SK-N-DZ (cell line): ENCODE measurements around a stretch of chr11.

DNA sequence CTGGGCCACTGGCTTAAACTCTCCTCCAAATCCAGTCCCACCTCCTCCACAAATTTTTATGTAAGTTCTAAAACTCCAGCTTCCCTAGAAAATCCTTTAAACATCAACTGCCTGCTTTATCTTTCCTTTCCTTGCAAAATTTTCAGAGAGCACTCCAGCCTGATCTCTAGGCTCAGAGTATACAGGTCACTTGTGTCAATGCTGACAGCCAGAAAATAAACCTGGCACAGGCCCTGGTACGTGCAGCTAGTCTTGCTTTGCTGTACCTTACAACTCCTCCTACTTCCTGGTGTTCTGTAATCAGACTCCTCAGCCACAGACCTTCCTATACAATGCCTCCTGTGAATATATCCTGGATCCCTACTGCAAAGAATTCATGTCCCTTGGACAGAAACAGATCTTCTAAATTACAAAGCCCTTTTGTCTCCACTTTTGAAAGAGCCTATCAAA, 24.2 kb upstream of the TMEM123 start:
RAMPAGE:
- cytosol, long total RNA: no peak
- nucleus, long total RNA: no peak

DNA sequence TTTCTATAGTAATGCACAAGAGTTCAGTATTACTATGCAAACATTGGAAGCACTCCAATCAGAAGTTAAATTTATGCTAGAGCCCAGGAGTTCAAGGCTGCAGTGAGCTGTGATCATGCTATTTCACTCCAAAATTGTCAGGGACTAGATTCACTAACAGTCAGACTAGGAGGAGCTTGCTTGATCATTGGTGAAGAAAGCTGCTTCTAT, 32.5 kb upstream of the TMEM123 start:
RAMPAGE:
- cytosol, long total RNA: no peak
- nucleus, long total RNA: no peak

GRCh38 chr11:102746739-102747719, 22.3 kb upstream of the MMP8 start:
RAMPAGE:
- cytosol, long total RNA: no peak
- nucleus, long total RNA: no peak

GRCh38 chr11:102831262-102832001, 12.0 kb downstream of the MMP3 start:
RAMPAGE:
- cytosol, long total RNA: no peak
- nucleus, long total RNA: no peak

RAMPAGE:
- cytosol, long total RNA: no peak
- nucleus, long total RNA: no peak
Observed at GRCh38 chr11:102920290-102920565, 35.3 kb downstream of the MMP13 start.

DNA sequence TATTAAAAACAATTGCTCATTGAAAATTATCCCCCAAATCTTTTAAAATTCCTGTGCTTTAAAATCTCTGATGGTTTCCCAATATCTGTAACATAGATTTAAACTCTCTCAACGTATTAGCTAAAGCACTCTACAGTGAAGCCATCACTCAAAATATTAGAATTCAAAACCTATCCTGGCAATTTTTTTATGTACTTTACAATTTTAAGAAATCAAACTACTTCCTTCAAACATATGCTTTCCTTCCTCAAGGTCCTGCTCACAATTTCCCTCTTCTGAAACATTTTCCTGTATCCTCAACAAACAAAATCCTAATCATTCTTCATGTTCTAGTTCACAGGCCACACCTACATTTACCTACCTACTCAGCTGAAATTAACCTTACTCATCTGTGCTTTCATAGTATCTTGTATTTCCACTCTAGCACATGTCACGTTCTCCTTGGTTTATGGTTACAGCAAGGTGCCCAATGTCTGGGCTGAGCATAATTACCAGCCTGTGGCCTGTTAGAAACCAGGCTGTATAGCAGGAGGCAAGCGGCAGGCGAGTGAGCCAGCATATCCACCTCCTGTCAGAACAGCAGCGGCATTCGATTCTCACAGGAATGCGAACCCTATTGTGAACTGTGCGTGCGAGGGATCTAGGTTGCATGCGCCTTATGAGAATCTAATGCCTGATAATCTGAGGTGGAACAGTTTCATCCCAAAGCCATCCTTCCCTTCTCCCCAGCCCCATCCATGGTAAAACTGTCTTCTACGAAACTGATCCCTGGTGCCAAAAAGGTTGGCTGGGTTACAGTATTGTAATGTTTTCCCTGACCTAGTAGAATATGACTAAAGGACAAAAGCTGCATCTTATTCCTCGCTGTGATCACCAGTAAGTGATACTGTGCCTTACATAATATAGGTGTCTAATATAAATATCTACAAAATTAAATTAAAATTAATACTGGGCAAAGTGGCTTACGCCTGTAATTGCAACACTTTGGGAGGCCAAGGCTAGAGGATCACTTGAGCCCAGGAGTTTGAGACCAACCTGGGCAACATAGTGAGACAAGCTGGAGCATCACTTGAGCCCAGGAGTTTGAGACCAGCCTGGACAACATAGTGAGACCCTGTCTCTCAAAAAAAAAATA, 13.1 kb downstream of the DCUN1D5 start:
RAMPAGE:
- cytosol, long total RNA: no peak
- nucleus, long total RNA: no peak

DNA sequence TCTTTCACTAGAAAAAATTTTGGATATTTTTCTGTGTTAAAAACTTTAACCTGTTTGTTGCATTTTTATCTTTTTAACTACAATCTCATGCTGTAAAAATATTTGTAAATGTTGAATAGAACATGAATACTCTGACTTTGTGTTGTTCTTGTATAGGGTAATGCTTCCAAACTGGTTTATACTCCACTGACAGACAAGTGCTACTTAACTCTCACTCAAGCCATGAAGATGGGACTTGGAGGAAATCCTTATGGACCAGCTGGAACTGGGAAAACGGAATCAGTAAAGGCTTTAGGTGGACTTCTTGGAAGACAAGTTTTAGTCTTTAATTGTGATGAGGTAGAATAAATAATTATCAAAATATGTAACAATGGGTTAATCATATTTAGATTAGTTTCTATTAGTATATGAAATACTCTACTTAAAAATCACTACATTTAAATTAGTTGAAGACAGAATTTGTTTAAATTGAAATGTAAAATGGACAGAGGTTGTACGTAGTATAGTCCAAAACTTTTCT, 60.8 kb downstream of the DYNC2H1 start:
RAMPAGE:
- cytosol, long total RNA: no peak
- nucleus, long total RNA: no peak

DNA sequence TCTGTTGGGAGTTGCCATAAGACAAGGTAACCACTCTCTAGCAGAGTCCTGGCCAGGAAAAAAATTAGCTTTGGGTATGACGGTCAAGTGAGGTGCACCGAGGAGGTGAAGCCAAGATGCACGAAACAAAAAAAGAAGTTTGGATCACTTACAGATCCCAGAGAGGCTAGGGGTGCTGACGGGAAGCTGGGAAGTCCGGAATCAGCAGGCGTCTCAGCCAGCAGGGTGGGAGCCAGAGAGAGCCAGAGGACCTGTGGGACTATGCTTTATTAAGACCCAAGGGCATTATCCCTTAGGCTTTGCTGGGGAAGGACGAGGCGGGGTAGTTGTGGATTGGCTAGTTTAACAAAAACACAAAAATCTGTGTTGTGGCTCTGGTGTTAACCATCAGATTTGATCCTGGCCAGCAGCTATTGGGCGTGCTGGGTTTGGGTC, 427.0 kb downstream of the DYNC2H1 start:
RAMPAGE:
- cytosol, long total RNA: start-site peak on the minus strand centred at position 267 of the sequence, 55 bp wide, 9 and 11 reads in 2 replicates
- nucleus, long total RNA: start-site peak on the minus strand centred at position 259 of the sequence, 71 bp wide, 29 and 6 reads in 2 replicates

GRCh38 chr11:103929381-103929916, 107.0 kb upstream of the DDI1 start:
RAMPAGE:
- cytosol, long total RNA: no peak
- nucleus, long total RNA: no peak

RAMPAGE:
- cytosol, long total RNA: no peak
- nucleus, long total RNA: no peak
Observed at GRCh38 chr11:104705479-104706265, 262.7 kb downstream of the CASP4 start.

DNA sequence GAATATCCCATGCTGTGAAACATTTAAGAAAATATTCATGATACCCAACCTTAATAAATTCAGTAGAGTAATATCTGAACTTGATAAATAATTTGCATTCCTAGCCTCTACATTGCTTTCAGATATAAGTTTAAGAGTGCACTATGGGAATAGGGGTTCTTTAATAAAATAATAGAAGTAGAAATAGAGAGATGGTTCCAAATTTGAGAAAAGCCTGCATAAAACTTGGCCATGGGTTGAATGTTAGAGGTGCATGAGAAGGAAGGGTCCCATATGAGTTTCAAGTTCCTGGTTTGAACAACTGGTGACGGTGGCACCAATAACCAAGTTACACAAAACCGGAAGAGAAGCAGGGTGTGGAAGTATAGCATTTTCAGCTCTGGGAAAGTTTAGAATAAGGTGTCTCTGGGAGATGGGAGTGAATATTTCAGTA, 2.5 kb downstream of the CASP1 start:
RAMPAGE:
- cytosol, long total RNA: no peak
- nucleus, long total RNA: no peak

GRCh38 chr11:105960953-105961336, 61.1 kb downstream of the MSANTD4 start:
RAMPAGE:
- cytosol, long total RNA: no peak
- nucleus, long total RNA: no peak

RAMPAGE:
- cytosol, long total RNA: no peak
- nucleus, long total RNA: no peak
Observed at GRCh38 chr11:106990088-106990845, 28.0 kb downstream of the GUCY1A2 start.

DNA sequence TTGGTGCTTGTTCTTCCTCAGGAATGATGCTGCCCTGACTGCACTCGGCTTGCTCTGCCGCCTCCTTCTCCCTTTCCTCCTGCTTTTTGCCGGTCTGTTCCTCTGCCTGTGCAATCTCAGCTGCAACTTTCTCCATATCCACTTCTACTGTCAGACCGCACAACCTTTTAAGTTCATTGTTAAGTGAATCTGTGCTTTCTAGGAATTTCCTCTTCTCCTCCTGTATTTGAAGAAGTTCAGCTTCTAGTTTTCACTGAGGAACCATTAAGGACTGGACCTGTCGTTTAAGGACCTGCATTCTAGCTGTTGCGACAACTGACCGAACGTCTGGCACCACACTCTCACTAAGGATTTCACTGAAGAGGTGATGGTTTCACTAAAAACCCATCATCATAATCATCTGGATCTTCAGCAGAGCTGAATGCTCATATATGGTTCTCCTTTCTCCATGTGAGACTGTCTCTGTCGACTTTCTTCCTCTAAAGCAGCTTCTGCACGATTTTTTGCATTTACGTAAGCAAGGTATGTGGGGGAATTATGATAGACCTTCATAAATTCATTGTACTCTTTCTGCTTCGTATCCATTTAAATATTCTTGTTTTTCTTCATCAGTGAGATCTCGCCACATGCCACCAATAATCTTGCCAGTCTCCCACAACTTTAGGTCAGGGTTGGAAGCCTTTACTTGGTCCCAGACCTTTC, 53.8 kb downstream of the CWF19L2 start:
RAMPAGE:
- cytosol, long total RNA: no peak
- nucleus, long total RNA: no peak

RAMPAGE:
- cytosol, long total RNA: no peak
- nucleus, long total RNA: no peak
Observed at GRCh38 chr11:108224908-108225683, 2.2 kb downstream of the ATM start.

DNA sequence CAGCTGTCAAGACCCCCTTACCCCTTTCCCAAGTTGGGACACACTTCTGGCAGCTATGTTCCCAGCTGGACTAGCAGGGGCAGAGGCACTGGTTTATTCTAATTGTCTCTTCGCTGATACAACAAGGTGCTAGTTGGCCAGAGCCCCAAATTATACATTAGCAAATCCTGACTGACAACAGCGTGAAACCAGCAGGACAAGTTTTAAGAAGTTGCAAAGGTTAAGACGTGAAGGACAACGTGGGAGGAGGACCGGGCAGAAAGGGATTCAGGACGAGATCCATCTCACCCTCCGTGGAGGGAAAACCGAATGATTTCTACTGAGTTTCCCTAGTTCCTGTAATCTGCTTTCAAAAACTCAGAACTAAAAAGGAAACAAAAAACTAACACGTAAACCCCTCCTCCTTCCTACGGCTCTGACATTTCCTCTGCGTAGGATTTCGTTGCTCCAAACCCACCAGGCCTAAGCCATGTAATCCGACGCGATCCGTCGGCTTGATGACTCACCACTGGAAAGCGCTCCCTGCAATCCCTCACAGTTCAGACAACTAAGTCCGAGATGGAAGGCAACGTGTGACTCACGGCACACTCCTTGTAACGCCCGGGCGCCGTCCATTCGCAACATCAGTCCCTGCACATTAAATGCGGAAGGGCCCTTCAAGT, 758 bp downstream of the POGLUT3 start:
RAMPAGE:
- cytosol, long total RNA: no peak
- nucleus, long total RNA: no peak

DNA sequence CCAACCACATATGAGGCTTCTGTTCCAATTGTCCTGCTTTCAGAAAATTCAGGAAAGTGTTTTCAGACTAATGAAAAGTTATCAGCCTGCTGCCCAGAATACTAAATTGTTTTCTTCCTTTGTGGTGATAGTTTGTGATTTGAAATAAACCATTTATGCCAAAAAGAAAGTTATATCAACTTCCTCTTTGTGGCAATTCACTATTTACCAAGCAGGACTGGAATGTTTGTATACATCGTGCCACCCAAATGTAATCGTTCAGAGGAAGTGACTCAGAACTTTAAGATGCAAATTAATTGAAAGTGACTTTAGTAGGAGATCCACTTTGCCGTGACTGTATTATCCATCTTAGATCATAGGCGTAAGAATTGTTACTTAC, 230.9 kb downstream of the DDX10 start:
RAMPAGE:
- cytosol, long total RNA: no peak
- nucleus, long total RNA: no peak

RAMPAGE:
- cytosol, long total RNA: no peak
- nucleus, long total RNA: no peak
Observed at GRCh38 chr11:108923478-108923825, 258.6 kb downstream of the DDX10 start.

RAMPAGE:
- cytosol, long total RNA: no peak
- nucleus, long total RNA: no peak
Observed at GRCh38 chr11:108929184-108929870, 264.5 kb downstream of the DDX10 start.

DNA sequence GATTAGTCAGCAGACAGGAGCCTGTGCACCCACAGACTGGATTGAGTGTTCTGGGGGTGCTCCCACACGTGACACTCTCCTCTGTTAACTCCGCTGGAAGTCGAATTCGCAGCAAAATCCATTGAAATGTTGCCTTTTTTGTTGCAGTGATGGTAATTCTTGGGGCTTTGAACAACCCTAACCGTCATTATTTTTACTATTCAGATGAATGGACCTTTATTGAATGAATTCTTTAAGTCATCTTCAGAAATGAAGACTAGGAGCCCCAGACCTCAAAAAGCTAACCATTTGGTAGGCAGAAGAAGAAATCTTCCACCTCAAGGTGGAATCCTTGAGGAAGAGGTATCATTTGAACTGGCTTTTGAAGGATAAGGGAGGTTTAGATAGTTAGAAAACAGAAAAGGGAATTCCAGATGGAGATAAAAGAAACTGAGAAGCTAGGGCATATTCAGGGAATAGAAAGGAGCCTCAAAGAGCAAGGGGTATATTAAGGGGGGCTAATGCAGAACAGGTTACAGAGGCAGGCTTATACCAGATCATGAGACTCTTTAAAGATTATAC, 270.1 kb downstream of the DDX10 start:
RAMPAGE:
- cytosol, long total RNA: no peak
- nucleus, long total RNA: no peak